Measurements from ENCODE around the genes COG6 and FOXO1.

GRCh38 chr13:38514475-38514951 is 164.9 kb downstream of the UFM1 start:
- PRO-cap = no peak

GRCh38 chr13:39036275-39036730 is 1.6 kb downstream of the PROSER1 start:
- PRO-cap = no peak

GRCh38 chr13:39395310-39395984 is 207.5 kb downstream of the LHFPL6 start:
- PRO-cap = no peak

GRCh38 chr13:39536171-39537047 is 66.6 kb downstream of the LHFPL6 start:
- PRO-cap = no peak

- PRO-cap = no peak
Measured at GRCh38 chr13:39537096-39537447, 65.9 kb downstream of the LHFPL6 start.

DNA sequence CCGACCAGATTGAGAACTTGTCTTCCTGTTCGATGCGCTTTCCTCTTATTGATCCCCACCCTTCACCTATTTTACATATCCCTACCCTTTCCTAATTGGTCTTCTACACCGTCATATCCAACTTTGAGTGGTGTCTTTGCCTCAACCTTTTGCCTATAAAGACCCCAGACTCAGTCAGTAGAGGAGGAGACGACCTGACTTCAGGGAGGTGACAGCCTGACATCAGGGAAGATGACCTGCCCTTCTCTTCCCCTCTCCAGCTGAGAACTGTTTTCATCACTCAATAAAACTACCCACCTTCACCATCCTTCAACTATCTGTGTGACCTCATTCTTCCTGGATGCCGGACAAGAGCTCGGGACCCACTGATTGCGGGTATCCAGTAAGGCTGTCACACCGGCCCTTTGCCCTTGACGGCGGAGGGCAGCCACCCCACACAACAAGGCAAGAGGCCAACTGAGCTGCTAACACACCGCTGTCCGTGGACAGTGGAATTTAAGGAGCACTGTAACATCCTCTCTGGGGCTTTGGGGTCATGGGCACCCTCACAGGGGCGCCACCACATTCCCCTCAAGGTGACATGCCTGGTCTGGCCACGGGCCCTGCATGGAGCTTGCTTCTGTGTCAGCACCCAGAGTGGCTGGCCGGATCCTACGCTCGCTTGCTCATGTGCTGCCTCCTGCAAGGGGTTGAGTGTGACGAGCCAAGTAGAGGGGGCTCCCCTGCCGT is 31.6 kb downstream of the LHFPL6 start:
- PRO-cap = no peak

GRCh38 chr13:39586904-39587674 is 15.9 kb downstream of the LHFPL6 start:
- PRO-cap = no peak

DNA sequence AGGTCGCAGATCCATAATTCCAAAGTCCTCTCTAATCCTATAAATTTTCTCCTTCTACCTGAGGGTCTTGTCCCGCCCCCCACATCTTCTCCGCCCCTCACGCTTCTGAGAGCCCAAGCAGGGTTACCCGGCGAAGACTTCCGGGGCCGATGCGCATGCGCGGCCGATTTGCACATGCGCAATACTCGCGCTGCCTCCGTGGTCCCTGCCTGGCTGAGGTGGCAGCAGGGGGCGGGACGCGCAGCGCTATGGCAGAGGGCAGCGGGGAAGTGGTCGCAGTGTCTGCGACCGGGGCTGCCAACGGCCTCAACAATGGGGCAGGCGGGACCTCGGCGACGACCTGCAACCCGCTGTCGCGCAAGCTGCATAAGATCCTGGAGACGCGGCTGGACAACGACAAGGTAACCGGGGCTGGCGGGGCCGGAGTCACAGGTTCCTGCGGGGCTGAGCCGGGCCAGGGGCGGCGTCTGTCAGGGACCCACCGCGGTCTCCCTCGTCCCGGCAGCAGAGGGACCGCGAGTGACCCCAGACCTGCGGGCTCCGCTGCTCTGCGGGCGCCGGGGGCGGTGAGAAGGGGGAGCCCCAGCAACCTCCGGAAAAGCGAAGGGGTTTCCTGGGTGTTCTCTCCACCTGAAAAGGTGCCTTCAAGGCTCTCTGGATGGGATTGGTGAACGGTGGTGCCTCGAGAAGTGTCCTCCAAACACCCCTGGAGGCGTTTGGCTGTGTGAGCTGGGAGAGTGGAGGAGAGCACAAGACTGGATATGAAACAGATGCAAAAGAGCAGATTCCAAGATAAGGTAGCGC is at the start of gene COG6:
Gene COG6 (plus strand): TSS at position 184 of the 804 bp plus-strand sequence.
- PRO-cap = bidirectional peak, plus-strand start at position 278 of the sequence, minus-strand start at position 108 of the sequence

- PRO-cap = no peak
Measured at GRCh38 chr13:39894464-39895138, 239.1 kb downstream of the COG6 start.

GRCh38 chr13:39898858-39899106 is 243.3 kb downstream of the COG6 start:
- PRO-cap = no peak

GRCh38 chr13:40063761-40063982 is 408.2 kb downstream of the COG6 start:
- PRO-cap = no peak

- PRO-cap = no peak
Measured at GRCh38 chr13:40101580-40102501, 446.4 kb downstream of the COG6 start.

DNA sequence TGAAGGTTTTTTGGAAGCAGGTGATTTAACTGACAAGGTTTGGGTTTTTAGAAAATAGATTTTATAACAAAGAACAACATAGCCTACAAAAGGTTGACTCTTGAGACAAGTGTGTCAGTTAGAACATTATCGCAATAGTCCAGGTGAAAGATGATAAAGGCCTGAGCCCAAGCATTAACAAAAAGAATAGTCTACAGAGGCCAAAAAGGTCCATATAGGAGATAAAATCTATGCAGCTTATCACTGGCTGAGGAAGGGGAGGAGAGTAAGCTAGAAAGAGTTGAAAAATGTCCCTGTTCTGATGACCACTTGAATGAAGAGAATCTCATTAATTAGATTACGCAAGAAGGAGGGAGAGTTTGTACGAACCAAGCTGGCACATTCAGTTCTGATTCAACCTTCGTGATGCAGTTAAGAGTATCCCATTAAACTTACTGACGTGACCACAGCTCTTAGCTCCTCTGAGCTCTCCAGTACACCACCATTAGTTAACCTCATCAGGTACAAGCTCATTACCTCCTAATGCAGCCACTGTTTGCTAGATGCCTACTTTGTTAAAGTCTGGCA is 458.1 kb downstream of the COG6 start:
- PRO-cap = no peak

GRCh38 chr13:40115535-40115833 is 460.0 kb downstream of the COG6 start:
- PRO-cap = no peak

DNA sequence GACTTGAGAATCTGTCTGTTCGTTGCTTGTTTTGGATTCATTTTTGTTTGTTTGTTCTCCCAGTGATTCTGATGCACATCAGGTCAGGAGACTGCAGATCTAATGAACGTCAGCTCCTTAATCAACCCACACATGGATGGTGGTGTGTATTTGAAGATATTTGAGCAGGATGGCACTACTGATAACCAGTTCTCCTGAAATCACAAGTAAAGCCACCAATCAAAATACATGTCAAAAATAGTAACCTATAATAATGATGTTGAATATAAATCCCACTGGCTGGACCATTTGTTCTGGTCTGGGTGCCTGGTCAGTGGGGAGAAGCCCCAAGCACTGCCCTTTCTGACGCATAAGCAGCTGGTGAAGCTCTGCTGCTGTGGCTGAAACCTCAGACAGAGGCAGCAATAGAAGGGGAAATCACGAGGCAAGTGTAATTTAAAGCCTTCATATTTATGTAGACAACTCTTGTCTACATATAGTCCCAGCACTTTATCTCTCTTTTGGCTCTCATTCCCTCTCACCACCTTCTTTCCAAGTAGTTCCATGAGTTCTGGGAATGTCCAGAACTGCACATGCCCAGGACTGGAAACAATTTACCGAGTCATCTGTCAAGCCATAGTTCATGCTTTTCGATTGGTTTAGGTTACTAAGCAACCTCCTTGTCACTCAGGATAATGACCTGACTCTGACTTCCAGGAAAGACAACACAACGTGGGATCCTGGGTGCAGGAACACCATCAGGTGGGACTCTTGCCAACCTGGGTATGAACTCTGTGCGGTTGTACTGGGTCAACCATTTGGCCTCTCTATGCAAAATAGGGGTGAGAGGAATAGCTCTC is 322.2 kb downstream of the FOXO1 start:
- PRO-cap = no peak

DNA sequence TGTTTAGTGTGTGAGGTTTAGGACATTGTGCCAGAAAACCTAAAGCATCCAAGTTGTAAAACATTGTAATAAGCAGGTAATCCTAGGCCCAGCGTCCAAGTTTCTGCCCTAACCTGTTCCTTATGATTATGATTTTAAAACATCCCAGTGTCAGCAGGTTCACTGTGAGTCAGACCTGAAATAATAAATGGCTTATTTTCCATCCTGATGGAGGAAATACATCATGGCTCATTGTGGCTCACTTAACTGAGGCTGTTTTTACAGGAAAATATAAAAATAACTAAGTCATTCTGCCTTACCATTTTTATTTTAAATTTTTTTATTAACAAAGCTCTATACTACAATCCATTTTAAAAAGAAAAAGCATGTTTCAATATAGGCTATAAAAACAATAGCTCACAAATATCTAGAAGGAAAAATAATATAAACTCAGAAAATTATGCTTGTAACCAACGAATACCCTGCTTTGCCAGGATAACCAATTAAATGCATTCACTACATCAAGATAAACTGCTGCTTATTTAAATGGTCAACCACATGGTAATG is 56.0 kb downstream of the FOXO1 start:
- PRO-cap = no peak

- PRO-cap = no peak
Measured at GRCh38 chr13:40634371-40634855, 32.0 kb downstream of the FOXO1 start.

DNA sequence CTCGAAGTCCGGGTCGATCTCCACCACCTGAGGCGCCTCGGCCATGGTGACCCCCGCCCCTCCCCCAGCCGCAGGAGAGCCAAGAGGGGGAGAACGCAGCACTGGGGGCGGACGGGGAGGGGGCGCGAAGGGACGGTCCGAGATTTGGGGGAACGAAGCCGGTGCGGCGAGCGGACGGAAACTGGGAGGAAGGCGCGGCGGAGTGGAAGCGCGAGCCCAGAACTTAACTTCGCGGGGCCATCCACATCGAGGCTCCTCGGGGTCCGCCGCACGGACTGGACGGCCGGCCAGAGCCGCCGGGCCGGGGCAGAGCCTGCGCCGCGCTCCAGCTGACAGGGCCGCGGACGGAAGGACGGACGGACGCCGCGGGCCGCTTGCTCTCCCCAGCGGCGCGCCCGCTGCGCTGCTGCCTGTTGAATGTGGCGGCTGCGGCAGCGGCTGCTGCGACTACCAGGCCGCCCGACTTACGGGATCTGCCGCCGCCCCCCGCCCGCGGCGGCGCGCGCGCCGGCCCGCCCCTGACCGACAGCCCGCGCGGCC is at the start of gene FOXO1:
Gene FOXO1 (minus strand): TSS at position 474 of the 540 bp plus-strand sequence.
- PRO-cap = bidirectional peak, plus-strand start outside the sequence, minus-strand start at position 466 of the sequence

DNA sequence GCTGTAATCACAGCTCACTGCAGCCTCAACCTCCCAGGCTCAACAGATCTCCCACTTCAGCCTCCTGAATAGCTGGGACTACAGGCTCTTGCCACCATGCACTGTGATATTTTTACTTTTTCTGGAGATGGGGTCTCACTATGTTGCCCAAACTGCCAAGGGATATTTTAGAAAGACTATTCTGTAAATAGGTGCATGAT is 90.6 kb downstream of the ELF1 start:
- PRO-cap = no peak

DNA sequence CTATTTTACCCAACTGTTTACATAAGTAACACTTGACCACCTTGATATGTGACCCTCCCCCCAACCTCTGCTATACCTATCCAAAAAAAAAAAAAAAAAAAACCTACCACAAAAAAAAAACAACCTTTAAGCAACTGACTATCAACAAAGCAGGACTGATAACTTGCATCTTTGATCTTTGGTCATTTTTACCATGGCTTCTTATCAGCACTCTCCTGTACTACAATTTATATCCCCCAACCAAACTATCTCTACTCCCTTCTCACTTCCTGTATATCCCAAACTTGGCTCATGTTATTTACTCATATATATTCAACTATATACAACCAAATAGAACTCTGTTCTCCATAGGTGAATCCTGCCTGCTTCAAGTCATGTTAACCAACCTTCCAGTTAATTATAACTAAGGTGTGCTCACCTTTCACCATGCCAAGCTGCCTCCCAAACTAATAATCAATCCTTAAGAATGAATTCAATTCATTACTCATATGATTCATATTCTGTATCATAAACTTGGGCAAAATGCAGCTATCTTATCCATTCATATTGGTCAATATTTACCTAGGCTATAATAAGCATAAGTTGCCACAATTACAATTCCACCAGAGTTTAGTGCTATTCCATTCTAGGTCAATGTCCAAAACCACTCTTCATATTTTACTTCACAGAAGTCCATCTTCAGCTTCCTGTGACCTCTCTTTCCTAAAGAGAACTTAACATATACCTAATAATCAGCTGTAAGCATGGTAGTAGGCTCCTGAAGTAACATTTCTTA is 13.6 kb downstream of the ELF1 start:
- PRO-cap = no peak

All from jejunum (tissue), 1 donor.